Thoracic aorta (tissue), 1 donor: ENCODE measurements around a stretch of chr22.

- RAMPAGE, long total RNA = no peak
Measured at GRCh38 chr22:24985157-24985390, 32.6 kb downstream of the KIAA1671 start.

DNA sequence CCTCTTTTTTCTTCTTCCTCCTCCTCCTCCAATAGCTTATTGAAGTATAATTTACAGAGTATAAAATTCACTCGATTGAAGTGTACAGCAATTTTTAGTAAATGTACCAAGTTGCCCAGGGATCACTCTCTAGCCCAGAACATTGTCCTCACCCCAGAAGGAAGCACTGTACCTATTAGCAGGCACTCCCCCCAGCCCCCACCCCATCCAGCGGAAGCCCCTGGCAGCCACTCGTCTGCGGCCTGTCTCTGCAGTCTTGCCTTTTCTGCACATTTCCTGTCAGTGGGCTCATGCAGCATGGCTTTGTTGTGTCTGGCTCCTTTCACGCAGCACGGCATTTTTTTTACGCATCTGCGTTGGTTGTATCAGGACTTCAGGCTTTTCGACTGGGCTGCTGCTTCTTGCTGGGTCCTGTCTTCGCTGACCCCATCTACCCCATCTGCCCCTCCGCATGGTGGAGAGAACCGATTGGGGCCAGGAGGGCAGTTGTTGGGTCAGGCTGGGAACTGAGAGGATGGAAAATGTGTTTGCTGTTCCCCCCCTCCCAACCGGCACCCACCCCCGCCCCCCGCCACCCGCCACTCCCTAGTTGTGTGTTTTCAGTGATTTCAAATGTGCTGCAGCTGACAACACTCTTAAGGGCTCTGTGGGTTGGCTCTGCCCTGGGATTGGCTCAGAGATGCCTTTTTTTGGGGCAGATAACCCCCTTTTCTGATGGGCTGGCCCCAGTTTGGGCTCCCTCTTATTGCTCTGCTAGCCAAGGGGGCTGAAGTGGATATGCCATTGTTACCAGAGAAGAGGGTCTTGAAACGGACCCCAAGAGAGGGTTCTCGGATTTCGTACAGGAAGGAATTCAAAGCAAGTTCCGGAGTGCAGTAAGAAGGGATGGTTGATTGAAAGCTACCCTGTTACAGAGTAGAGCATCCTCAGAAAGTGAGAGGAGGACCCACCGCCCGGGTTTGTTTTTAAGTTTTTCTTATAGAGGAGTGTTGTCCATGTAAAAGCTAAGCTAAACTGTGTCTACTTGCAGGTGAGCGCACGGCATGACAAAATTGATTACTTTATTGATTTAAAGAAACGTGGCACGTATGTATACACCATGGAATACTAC is 110.1 kb downstream of the KIAA1671 start:
- RAMPAGE, long total RNA = no peak

DNA sequence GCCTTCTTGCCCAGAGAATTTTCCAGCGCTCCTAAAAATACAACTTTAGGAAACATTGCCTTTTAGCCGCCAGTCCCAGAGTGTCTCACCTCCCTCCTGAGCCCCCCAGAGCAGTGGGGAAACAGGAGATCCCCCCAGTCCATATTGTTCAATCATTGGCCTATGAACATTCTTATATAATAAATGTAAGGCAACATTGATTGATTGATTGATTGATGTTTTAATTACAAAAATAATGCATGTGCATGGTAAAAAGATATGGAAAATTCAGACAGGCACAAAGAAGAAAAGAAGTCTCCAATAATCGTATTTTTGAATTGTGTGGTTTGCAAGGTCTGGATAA is 118.8 kb downstream of the KIAA1671 start:
- RAMPAGE, long total RNA = no peak

DNA sequence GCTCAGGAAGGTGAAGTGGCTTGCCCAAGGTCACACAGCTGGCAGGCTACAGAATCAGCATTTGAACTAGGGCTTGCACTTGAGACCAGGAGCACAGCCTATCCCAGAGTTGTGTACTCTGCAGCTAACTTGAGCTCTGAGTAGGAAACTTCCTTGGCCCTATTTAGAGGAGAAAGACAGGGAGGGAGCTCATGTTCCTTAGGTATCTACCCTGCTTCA is 63.8 kb upstream of the CRYBB3 start:
- RAMPAGE, long total RNA = no peak

DNA sequence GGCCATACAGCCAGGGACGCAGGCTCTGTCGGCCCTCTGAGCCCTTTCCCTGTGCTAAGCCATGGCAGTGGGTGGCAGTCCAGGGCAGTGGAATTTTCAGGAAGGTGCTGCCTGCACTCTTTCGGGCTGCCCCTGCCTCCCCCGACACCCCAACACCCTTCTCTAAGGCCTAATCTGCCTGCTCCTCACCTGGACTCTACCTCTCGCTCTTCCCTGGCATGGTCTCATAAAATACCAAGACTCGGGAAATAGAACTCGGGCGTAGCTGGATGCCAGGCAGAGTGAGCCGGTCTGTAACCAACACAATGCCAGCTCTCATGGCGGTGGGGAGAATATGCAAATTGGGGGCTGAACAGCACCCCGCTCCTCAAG is 49.3 kb upstream of the CRYBB3 start:
- RAMPAGE, long total RNA = no peak

DNA sequence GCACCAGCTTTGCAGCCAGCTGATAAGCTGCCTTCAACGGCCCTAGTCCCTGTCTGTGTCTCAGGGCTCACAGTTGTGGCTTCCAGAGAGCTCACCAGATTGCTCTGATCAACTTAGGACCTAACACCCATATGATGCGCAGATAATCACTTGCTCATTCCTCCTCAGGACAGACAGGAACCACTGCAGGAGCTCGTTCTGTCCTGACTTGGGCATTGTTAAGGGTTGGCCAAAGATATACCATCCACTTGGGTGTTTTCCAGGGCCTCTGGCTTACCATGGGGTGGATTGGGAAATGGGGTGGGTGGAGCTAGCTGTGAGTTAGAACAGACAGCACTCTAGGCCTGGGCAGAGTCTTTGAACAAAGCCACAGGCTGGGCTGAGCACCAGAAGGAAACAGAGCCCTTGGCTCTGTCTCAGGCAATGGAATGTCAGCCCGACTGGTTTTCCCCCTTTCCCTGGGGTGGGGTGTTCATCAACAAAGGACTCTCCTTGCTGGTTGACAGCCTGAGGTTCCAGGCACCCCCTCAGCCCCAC is 45.4 kb upstream of the CRYBB3 start:
- RAMPAGE, long total RNA = no peak

- RAMPAGE, long total RNA = start-site peak on the minus strand at chr22:25343763-25344143, 11 reads
Measured at GRCh38 chr22:25343210-25344041, 124.0 kb downstream of the CRYBB2 start.

DNA sequence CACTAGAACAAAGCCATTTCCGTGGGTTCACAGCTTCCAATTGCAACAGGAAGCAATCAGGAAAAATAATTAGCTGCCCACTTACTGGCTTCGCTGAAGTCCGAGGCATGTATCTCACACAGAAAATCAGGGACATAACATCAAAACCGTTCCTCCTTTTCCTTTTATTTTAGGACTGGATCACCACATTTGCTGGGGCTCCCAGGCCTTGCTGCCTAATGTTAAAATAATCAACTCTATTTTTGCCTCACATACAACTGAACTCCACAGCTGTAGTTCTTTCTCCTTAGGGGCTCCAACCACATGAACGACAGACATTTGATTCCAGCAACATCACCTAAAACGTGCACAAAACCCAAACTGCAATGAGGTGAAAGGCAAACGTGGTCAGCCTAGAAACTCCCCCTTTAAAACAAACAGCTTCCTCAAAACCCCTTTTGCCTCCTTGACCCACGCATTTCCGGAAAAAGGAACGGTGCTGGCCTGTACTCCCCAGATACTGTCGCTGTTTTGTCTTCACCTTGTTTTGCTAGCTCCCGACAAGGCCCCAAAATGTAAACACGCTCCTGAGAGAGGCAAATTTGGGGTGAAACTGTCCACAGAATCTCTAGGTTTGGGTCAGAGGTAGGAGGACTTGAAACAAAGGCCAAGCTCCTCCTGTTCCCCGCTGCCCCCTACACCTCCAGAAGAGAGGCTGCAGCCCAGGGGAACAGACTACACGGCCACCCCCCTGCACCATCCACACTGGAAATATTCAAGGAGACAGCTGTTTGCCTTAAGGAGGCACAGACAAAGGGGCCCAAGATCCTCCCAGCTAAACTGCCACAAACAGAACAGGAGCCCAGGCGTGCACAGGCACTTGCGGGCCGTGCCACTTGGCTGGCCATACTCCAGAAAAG is 160.8 kb upstream of the GRK3 start:
- RAMPAGE, long total RNA = no peak

DNA sequence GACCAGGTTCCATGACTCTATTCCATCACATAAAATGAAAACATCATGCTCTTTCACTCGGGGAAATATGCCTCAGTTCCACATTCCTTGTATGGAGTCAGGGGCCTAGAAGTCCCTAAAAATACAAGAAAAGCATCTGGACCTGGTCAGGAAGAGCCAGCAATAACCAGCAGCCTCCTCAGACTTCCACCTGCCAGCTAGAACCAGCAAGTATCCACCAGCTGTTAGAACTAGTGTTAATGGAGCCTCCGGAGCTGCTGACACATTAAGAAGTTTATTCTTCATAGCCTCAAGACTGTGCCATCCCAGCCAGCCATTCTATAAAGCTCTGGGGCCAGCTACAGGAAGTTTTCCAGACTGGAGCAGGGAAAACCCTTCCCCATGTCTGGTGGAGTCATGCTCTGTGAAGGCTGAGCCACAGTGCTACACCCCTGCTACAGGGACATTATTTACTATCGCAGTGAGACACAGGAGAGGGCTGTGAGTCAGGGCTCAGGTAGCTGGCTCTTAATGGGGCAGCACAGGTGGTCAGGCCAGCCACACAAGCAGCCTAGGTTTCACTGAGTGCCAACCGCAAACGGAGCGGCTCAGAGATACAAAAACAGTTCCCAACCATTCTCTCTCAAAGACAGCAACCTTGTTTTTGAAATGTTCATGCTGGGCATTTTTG is 12.2 kb downstream of the HPS4 start:
- RAMPAGE, long total RNA = no peak

DNA sequence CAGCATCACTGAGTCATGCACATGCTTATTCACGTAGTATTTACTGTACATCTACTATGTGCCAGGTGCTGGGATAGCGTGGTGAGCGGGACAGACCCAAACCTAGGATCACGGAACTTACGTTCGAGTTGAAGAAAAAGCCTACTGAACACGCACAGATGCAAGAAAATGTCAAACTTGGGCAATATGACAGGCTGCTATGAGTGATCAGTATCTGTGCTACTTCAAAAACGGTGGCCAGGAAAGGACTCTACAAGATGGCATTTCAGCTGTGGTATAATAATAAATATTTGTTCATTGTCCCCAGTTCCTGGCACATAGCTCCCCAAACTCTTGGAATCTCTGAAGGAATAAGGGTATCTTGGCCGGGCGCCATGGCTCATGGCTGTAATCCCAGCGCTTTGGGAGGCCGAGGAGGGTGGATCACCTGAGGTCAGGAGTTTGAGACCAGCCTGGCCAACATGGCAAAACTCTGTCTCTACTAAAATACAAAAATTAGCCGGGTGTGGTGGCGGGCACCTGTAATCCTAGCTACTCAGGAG is 16.1 kb upstream of the TFIP11 start:
- RAMPAGE, long total RNA = no peak

GRCh38 chr22:26573219-26573716 is 16.7 kb downstream of the TPST2 start:
- RAMPAGE, long total RNA = no peak

GRCh38 chr22:26592637-26592978 is 2.7 kb upstream of the TPST2 start:
- RAMPAGE, long total RNA = no peak

- RAMPAGE, long total RNA = no peak
Measured at GRCh38 chr22:27076257-27076499, 454.4 kb downstream of the CRYBA4 start.

- RAMPAGE, long total RNA = no peak
Measured at GRCh38 chr22:27105367-27105981, 483.7 kb downstream of the CRYBA4 start.

GRCh38 chr22:27748830-27749333 is 52.7 kb downstream of the MN1 start:
- RAMPAGE, long total RNA = no peak

DNA sequence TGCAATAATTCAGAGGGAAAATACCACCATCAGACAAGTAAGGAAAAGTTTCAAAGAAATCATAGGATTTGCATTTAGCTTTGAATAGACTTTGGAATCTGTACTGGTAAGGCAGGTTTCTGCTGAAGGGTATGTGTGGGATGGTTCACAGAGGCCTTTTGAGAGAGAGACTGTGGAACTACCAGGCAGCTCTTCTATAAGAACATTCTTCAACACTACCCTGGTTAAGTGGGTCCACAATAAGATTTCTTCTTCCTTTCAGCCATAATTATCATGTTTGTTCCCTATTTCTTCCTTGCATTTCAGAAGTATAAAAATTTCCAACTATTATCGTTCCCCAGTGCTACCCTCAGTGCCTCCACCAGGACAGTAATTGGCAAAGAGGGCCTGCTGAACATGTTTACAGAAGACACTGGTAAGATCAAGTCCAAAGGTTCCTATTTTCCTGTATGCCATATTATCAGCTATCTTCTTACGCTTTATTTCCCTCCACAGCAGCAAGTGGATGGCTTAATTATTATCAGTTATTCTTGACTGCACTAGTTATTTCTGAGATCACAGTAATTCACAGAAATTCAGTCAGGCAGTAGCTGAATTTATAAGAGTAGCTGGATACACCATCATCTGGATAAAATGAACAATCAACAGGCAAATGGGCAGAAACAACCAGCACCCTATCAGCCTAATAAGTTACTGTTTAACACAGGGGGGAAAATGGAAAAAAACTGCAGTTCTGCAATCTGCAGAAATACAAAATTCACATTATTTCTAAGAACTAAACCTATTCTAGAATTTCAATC is 48.5 kb downstream of the PITPNB start:
- RAMPAGE, long total RNA = no peak

- RAMPAGE, long total RNA = no peak
Measured at GRCh38 chr22:27959209-27959971, 40.3 kb upstream of the PITPNB start.

DNA sequence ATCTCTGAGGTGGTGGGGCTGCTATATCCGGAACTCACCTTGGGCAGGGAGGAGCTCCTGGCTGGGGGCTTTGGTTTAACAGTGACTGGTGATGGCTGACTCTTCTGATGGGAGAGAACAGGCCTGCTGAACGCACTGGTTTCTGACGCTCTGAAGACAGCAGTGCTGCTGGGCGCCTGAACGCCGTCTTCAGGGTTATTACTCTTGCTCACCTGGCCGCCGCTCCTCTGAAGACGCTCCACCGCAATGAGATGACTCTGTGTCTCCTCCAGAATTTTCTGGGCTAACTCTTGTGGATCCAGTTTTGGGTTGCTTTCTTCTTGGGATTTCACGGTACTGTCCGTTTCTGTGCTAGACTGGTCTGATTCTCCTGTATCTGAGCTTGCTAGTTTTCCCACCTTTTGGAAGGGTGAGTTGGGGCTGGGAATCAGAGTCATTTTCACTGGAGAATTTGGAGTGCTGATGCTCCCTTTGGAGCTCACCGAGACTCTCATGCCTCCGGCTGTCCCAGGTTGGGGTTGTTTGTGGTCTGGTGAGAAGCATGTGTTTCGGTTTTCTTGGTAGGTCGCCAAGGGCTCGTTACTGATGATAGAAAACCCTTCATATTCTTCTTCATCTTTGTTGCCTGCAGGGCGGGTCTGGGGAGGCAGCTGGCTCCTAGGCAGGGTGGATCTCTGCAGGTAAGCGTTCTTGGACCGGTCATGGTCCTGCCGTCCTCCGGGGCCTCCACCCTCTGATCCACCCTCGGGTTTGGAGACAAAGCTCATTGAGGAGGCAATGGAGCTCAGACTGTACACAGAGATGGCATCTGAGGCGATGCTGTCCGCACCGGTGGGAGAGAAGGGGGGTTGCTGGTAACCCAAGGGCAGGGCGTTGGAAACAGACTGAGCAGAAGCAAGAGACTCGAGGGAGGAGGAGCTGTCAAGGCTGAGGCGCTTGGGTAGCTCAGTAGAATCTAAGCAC is 64.1 kb upstream of the PITPNB start:
- RAMPAGE, long total RNA = start-site peak on the minus strand centred at position 427 of the sequence, 549 bp wide, 44 reads

- RAMPAGE, long total RNA = no peak
Measured at GRCh38 chr22:28442173-28442793, 237.4 kb downstream of the TTC28 start.

- RAMPAGE, long total RNA = no peak
Measured at GRCh38 chr22:28773208-28773684, 751 bp downstream of the CCDC117 start.